H7 (cell line): ENCODE results near the genes APEX2, ZC4H2, ZC3H12B and VSIG4.

DNA sequence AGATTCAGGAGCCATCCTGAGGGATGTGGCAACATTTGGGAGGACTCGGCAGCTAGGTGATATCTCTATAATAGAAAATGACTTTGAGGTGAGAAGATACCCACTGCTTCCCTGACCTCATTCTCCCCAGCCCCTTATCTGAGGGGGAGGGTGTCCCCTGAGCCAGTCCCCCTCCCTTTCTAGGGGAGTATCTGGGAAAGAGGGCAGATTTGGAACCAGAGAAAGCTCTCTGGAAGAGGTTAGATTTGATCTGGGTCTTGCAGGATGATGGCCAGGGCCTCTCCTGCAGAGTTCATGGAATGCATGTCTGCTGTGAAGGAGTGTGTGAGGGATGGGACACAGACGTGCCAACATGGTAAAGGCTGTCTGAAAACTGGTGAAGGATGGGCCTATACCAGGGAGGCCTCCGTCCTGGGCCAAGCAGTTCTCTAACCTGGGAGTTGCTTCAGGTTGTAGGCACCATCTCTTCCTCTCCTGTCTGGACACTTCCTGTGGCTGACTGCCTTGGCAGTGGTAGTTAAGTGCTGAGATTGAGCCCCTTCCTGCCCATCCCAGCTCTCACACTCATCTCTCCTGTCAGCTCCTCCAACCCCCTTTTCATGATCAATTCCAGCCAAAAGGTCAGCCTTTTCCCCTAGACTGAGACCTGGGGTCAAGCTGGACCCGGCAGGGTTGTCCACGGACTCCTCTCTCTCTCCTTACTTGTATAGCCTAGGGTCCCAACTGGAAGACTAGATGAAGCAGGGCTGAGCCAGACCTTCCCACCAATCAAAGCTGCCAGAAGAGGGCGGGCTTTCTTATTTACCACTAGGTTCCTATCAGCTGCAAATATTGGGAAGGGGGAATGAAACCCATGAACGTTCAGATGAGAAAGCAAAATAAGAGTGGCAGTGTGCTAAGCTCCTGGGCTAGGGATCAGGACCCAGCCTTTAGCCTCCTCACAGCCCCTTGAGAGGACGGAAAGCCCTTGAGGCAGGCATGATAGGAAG lies 34.7 kb downstream of the KDM5C start:
- RAMPAGE, long total RNA, result no peak

- RAMPAGE, long total RNA, result no peak
Measured at GRCh38 chrX:53290336-53290801, 30.8 kb downstream of the IQSEC2 start.

- RAMPAGE, long total RNA, result no peak
Measured at GRCh38 chrX:53411601-53412395, 10.7 kb downstream of the SMC1A start.

DNA sequence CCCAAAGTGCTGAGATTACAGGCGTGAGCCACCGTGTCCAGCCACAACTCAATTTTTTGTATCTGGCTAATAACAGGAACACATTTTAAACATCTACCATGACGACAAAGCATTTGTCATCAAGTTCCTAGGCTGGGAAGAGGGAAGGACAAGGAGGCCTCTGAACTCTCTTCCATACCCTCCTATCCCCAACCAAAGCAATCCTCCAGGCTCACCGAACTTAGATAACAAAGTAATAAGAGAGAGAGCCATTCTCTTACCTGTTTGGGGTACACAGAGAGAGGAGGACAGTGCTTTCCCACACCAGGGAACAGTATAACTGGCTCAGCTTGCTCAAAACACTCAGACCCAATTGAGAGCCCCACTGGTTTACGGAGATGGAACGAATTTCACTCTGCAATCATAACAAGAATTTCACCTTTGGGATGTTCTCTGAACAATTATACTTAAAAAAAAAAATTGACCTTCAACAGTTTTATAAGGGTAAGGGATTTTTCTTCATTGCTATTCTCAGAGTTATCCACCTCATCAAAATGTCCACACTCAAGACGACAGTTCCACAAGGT lies 83.3 kb downstream of the HUWE1 start:
- RAMPAGE, long total RNA, result no peak

DNA sequence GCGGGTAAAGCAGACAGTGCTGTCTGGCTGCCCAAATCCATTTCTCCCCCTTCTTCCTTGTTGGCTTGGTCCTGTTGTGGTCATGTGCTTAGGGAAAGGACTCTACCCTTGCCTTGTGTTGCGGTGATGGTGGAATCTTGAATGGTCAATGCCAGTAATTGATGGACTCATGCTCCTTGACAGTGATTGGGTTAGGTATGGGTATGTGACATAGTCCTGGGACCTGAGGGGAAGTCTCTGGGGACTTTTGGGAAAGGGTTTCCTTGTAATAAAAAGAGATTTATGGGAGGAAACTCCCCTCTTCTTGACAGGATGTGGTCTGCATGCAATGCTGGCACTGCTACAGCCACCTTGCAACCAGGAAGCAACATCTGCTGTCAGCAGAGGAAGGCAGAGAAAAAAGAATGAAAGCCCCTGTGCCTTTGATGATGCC lies 29.9 kb upstream of the HUWE1 start:
- RAMPAGE, long total RNA, result no peak

GRCh38 chrX:54047432-54047931 lies 3.2 kb upstream of the PHF8 start:
- RAMPAGE, long total RNA, result no peak

GRCh38 chrX:54823646-54824092 lies 16.1 kb downstream of the MAGED2 start:
- RAMPAGE, long total RNA, result no peak

DNA sequence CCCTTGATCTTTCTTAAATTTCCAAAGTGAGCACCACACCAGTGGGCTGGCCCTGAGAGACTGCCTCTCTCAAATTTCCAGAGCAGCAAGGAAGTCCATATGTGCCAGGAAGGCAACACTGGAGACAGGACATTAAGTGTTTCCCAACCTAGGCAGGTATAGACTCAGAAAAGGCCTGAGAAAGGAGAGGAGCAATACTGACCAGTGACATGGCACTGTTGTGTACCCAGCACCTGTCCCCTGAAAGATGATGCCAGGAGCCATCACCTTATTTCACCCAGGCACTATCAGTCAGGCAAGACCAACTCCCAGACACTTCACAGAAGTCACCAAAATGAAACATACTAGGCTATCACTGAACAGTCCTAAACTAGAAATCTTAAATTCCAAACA lies 764 bp downstream of the PFKFB1 start:
- RAMPAGE, long total RNA, result no peak

DNA sequence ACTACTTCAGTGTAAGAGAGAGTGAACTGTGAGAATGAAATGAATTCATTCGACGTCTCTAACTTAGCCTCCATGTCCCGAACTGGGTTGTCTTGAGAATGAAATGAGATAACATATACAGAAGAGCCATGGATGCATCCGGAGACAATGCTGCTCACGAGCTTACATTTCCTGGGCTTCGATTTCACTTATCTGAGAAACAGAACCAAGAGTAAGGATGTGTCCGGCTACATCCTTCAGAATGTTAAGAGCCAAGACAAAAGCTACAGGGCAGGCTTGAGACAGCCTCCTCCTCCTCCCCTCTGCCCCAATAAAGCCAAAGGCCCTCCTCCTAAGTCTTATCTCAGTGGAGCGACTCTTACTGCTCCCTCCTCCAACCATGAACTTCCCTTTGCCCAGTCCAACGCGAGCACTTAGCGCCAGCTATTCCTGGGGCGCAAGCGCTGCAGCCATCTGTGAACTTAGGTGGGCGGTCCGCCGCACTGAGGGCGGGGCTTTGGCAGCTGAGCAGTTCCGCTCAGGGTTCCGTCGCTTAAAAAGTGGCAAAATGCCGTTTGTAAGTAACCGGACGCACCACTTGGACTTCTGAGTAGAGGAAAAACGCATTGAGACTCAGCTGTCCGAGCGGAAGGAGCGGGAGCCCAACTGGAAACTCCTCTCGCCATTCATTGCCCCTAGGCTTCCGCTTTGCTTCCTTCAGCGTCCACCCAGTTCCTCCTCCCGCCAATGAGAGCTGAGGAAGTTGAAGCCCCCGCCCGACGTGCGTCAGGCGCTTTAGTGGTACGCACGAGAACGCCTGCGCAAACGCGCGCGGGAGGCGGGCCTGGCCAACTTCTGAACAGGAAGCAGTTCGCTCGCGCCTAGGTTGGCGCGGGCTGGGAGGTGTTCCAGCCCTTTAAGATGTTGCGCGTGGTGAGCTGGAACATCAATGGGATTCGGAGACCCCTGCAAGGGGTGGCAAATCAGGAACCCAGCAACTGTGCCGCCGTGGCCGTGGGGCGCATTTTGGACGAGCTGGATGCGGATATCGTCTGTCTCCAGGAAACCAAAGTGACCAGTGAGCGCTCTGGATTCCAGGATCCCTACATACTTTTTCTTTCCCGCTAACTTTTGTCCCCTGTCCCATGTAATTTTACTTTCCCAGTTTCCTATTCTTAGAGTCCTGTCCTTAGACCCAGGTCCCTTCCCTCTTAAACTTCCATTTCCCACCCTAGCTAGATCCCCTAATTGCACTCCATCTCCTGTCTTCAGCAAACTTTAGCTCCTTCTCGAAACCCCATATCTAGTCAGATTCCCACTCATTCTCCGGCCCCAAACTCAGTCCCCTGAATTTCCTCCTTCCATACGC lies at the start of gene APEX2:
TSS of gene APEX2 (plus strand) at position 841 of the 1,348 bp plus-strand sequence.
- RAMPAGE, long total RNA, result no peak

- RAMPAGE, long total RNA, result no peak
Measured at GRCh38 chrX:55488332-55488981, 1.2 kb downstream of the USP51 start.

- RAMPAGE, long total RNA, result no peak
Measured at GRCh38 chrX:64205816-64206514, 457 bp upstream of the AMER1 start.

GRCh38 chrX:64975958-64976941 lies at the start of gene ZC4H2:
TSS of gene ZC4H2 (minus strand) at chrX:64976450.
- RAMPAGE, long total RNA, result start-site peak on the minus strand at chrX:64976423-64976465, 96 reads

GRCh38 chrX:65034021-65034997 lies at the start of gene ZC3H12B:
TSS of gene ZC3H12B (plus strand) at chrX:65034826.
- RAMPAGE, long total RNA, result no peak

DNA sequence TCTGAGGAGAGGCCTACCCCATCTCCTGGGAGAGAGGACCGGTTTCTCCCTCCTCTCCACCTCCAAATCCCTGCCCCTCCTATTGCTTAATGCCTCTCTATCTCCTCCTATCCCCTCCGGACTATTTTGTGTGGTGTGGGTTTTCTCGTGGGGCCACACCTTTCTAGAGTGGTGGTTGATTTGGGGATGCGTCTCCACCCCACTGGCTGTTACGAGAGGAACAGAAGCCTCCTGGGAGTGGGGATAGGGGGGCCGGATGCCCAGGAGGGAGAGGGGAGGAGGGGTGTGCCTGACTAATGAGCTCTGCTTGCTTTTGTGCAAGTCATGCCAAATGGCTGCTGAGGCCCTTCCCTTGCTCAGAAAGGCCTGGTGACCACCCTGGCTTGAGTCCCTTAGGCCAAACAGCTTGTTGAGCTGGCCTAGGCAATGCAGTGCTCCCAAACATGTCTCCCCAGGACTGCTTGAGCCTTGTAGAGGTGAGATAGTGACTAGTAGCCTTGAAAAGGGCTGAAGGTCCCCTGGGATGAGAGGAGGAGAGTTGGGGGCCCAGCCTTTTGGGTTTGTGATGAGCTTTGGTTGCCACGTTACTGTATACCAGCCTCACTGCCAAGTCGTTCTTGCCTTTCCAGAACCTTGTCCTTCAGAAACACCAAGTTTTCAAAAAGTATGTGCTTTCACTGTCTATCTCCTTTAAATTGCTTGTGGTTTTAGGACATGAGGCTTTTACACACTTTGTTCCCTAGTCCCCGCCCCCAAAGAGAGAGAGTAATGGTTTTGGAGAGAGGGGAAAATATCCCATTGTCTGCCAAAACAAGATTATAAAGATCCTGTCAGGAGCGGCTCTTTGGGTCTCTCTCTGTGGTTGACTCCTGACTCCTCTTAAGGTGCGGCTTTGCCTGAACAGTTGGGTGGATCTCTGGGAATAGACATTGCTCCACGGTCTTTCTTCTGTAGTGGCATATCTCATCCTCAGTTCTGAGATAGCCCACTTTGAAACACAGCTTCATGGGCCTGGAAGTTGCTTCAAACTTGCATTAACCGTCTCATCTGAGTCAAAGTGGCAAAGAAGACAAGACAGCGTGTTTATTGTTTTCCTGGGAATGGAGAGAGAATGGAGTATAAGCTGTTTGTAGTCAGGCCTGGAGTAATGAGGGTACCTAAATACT lies 1.4 kb downstream of the MSN start:
- RAMPAGE, long total RNA, result no peak

DNA sequence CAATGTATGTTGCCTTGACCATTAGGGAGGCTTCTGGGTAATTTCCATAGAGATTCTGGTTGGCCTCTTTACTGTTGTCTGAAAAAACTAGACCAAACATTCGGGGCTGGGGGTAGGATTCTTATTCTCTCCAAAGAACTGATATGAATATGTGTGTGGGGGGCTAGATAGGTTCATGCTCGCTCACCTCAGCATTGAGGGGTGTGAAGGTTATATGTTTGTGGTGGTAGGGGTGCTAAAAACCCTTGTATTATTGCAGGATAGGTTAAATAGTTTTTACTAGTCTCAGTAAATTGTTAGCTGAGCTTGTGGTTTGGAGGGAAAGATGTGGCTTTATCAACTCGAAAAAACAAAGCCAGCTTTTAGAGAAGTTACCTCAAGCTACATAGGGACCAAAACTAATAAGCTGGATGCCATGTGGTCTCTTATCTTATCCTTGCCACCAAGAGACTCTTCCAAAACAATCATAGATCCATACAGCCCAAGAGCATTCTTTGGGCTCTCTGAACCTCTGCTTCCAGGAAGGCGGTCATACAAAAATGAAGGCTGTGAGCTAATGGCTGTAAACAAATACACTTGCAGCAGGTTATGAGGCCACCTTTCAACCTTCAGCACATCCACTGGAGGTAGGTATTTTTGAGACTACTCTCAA lies 29.1 kb downstream of the MSN start:
- RAMPAGE, long total RNA, result no peak

GRCh38 chrX:65737100-65737578 lies 69.7 kb downstream of the MSN start:
- RAMPAGE, long total RNA, result no peak

DNA sequence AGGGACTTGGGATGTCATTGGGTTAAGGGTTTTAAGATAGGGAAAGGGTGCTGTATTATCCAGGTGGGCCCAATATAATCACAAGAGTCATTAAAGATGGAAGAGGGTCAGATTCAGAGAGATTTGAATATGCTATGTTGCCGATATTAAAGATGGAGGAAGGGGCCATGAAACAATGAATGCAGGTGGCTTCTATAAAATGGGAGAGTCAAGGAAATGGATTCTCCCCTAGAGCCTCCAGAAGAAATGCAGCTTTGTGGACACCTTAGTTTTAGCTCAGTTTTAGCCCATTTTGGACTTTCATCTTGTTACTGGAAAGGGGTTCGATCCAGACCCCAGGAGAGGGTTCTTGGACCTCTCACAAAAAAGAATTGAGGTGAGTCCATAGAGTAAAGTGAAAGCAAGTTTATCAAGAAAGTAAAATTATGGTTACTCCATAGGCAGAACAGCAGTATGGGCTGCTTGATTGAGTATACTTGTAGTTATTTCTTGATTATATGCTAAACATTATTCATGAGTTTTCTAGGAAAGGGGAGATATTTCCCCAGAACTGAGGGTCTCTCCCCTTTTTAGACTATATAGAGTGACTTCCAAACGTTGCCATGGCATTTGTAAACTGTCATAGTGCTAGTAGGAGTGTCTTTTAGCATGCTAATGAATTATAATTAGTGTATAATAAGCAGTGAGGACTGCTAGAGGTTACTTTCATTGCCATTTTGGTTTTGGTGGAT lies 76.4 kb downstream of the MSN start:
- RAMPAGE, long total RNA, result no peak

- RAMPAGE, long total RNA, result no peak
Measured at GRCh38 chrX:66039934-66040499, at the start of gene VSIG4. TSS of gene VSIG4 (minus strand) at chrX:66040080.

- RAMPAGE, long total RNA, result no peak
Measured at GRCh38 chrX:68536801-68537497, 38.1 kb downstream of the YIPF6 start.

GRCh38 chrX:68838848-68839173 lies 10.0 kb downstream of the EFNB1 start:
- RAMPAGE, long total RNA, result no peak